Vermiform appendix (tissue), 1 donor: Measurements from ENCODE around the genes NARS1 and ATP8B1.

DNA sequence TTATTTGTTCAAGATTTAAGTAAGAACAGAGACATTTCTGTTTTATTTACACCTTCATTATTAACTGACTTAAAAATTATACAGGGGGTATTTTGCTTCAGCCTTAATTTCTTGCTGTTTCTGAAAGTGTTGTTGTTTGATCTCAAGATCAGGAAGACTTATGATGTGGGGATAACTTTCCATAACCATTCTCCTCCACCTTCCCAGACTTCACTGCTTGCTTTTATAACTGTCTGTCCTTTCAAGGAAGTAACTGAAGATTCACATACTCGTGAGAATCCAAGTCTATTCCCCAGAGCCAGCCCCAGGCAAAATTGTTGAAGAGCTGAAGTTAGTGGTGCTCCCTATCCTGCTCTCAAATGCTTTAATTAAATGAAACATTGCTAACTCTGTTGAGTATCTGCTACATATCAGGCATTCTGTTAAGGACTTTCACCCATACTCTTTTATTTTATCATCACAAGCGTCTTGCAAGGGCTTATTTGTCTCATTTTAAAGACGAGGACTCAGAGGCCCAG, 189.6 kb upstream of the TCF4 start:
- PRO-cap = no peak

GRCh38 chr18:56508734-56509213, 129.6 kb downstream of the TXNL1 start:
- PRO-cap = no peak

- PRO-cap = no peak
Observed at GRCh38 chr18:56576858-56577265, 61.5 kb downstream of the TXNL1 start.

DNA sequence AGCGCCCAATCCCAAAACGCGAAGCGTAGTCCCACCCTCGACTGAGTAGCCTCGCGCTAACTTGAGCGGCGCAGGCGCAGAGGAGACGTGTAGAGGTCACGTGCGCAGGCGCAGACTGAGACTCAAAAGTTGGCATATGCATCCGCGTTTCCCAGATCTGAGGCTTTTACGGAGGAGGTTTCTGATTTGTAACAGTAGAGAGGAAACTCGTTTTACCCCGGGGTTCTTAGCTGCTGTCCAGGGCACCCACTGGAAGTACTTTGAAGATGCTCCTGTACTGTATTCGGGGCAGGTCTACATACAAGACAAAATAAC, 311 bp upstream of the TXNL1 start:
- PRO-cap = bidirectional peak, plus-strand start at position 125 of the sequence, minus-strand start outside the sequence

DNA sequence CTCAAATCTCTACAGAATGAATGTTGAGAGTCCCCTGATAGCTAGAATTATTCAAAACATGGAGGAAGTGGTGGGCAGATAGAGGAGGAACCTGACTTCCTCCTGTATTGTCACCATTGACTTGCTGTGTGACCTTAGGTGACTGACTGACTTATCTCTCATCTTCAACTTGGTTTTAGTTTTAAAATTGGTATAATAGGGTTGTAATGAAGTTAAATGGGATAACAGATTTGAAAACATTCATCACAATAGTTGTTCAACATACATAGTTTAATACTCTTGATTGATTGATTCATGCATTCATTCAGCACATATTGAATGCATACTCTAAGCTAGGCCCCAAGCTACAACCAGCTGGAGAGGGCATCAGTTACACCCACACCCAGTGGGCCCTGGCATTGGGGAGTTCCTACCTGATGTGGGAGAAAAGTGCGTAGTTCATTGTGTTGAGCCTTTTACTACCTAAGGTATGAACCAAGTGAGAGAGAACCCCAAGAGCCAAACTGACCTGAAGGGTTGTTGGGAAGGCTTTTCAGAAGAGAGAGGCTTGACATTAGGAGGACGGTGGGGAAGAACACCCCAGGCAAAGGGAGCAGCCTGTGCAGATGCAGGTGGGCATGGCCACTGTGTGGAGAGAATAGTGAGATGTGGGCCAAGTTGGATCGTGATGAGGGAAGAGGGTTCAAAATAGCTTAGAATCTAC, 96.1 kb downstream of the WDR7 start:
- PRO-cap = no peak

GRCh38 chr18:57050581-57051124, 96.2 kb upstream of the BOD1L2 start:
- PRO-cap = no peak

DNA sequence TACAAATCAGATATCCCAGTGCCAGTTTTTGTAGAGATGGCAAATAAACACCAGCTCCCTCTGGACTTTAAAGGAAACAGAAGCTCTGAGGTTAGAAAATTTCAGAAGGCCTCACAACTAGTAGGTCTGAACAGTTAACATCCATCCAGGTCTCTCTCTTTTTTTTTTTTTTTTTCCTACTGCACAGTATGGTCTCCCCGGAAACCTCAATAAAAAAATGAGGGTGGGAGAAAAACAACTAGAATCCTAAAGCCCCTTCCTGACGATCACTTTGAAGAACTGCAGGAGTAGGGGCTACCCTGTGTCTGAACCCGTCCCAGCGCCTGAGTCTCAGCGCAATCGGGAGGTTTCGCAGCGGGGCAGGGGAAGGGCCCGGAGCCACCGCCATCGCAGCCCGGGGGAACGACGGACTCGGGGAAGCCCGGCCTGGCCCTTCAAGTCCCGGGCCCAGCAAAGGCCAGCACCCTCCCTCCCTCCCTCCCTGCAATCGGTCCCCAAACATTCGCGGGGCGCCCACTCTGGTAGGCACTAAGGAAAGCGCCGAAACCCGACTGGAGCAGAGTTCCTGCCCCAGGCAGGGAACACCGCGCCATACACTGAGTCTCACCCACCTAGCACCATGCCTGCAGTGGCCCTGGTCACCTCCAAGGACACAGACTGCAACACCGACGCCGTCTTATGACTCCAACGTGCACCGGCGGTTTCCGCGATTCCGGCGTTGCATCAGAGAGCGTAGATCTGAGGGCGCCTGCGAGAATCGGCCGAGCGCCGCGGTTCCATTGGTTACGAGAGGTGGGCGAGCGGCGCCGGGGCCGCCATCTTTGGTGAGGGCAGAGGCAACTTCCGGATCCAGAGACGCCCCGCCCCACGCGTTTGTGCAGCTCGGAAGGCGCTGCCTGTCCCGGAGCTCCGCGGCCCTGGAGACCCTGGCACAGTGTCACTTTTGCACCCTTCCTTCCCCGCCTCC, at the start of gene NARS1:
Gene NARS1, minus strand, starts transcription at position 740 of the 967 bp plus-strand sequence.
- PRO-cap = bidirectional peak, plus-strand start at position 868 of the sequence, minus-strand start at position 689 of the sequence

GRCh38 chr18:57627434-57627993, 5.9 kb upstream of the NARS1 start:
- PRO-cap = no peak

GRCh38 chr18:57629947-57630947, 8.6 kb upstream of the NARS1 start:
- PRO-cap = bidirectional peak, plus-strand start at chr18:57630348, minus-strand start at chr18:57630212

GRCh38 chr18:57667866-57668875, 46.5 kb upstream of the NARS1 start:
- PRO-cap = no peak

DNA sequence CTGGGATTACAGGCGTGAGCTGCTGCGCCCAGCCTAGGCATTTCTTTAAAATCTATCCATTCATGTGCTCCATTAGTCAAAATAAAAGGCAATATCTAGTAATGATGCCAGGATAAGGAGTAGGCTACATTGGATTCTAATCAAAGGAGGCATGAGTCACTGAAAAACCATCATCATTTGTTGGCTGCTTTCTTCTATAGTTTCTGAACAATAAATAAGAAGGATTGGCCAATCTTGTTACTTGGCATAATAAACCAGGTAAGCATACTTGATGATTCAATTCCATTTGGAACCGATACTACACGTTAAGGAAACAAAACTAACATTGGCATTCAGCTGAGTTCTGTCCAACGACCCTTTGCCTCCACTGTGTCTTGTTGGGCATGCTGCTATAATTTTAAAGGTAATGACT, 27.2 kb downstream of the ATP8B1 start:
- PRO-cap = no peak

DNA sequence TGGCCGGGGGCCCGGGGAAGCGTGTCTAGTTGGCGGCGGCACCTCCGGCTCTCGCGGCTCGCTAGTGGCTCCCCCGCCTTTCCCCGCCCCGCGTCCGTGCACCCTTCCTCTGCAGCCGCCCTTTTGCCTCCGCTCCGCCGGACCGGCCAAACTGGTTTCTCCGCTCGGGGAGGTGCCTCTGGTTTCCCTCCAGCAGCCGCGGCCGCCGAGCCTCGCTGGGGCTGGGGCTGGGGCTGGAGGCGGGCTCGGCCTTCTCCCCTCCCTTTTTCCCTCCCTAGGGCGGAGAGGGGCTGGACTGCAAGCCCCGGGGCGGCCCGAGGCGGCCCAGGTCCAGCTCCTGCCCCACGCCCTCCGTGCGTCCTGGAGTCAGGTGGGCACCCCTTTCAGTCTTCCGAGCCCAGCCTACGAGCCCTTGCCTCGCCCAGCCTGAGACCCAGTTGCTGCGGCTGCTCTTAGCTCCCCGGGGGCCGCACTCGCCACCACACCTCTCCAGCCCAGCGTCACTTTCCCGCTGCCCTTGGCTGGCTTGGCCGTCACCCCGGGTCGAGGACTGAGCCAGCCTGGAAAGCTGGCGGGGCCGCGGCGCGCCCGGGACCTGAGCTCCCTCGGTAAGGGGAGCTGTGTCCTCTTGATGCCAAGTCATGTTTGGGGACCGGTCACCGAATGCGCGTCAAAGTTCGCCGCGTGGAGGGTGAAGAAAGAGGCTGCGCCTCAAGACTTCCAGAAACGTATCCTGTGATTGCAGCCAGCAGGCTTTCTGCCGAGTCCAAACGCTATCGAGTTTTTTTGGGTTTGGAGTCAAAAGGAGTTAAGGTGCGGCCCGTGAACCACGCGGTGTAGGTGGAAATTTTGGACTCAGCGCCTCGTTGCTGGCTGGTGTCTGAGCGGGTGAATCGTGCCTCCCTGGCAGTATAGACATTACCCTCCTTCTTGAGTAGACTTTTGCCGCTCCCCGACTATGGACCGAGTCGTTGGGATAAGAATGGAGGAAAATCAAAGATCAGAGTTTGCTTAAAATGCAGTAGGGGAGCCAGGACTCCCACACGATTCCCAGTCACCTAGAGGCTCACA, at the start of gene ATP8B1:
Gene ATP8B1, minus strand, starts transcription at position 180 of the 1,071 bp plus-strand sequence.
- PRO-cap = bidirectional peak, plus-strand start at position 386 of the sequence, minus-strand start at position 125 of the sequence; unidirectional peak, minus-strand start at position 665 of the sequence

GRCh38 chr18:58097062-58097841, 53.2 kb downstream of the NEDD4L start:
- PRO-cap = no peak

DNA sequence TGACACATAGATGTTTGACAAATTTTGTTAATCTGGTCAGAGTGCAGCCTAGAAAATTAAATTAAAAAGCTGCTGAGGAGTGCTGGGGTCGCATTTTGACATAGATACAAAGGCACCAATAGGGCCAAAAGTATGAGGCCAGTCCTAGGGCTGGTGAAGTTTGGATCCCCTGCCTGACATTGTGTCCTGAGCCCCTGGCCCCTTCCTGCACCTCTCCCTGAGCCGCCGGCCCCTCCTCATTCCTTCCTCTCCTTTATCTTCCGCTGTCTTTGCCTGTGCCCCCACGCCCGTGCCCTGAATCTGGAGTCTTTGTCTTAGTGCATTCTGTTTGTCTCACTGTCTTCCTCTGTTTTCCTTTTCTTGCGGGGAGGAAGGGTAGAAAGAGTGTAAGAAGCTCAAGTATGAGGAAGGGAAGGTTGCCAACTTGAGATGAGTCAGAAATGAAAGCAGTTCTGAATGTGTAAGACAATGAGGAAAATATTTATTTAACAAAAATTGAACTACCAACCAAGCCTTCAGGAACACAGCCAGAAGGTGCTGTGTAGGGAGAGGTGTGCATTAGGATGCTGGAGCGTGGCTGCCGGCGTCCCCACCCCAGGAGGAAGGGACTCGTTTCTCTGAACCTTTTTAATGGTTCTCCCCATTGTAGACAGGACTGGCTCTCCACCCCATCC, 133.0 kb downstream of the NEDD4L start:
- PRO-cap = no peak

DNA sequence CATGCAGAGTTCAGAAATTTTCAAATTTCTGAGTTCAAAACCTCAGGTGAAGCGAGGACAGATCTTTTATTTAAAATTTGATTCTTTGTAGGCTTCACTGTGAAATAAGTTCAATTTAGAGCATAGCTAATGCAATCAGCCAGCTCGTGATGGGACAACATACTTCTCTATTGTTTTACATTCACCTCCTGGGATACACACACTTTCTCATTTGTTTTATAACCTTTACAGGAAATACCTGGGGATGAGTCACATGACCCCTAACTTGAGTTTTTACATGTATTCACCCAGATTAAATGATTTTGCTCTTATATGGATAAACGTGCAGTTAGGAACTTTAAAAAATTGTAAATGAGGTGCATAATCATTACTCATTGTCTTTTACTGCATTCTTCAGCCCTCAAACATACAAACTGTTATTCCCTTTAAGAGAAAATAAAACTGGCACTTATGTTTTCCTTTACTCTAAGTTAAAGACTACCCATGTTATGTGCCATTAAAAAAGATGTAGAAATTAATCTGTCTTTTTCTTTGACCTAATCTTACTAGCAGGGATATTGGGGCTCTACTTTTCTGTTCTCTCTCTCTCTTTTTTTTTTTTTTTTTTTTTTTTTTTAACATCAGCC, 152.2 kb downstream of the NEDD4L start:
- PRO-cap = no peak

DNA sequence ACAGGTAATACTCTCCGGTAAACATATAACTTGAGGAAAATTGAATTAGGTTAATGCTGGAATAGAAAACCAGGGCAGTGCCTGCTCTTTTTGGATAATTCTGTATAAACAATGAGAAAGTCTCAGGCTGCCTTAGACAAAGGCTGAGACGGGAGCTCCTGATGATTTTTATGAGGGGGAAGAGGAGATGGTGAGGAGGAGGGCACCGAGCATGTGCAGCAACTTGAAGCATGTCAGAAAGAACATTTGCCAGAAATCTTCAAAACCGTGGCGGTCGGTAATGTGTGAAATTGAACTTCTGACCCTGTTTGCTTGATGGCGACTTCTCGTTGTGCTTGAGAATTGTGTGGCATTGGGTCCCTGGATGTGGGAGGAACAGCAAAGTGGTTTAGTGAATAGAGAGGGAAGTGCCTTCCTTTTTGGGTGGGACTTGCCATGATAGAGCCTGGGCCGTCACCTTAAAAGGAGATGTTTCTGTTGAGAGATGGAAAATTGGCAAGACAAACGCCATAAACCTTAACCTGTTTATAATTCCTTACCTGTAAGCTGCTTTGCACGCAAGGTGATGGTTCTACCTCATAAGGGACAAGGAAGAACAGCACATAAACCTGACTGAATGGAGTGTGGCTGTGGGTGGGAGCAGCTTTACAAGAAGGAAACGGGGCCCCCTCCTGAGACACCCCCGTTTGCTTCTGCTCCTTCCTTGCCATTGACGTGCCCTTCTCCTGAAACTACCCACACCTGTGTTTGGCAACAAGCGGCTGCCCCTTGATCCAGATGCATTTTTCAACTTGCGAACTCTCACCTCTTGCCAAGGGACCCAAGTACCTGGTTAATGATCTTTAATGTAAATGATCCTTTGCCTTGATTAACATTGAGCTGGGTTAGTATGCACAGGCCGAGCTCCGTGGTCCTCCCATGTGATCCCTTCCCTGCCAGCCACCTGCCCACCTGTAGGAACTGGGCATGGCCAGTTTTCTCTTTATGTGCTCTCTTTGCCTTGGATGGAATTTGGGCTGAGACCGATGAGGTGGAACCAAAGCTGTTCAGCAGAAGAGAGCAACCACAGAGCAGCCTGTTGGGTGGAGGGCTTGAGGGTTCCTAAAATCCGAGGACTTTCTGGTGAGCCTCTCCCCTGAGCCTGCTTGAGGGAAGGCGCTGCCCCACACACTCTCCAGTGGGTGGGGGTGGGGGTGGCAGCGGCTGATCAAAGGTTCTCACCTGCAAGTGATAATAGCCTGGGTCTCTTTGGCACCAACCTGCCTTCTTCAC, 153.2 kb downstream of the NEDD4L start:
- PRO-cap = no peak

- PRO-cap = no peak
Observed at GRCh38 chr18:58223567-58224729, 179.9 kb downstream of the NEDD4L start.

DNA sequence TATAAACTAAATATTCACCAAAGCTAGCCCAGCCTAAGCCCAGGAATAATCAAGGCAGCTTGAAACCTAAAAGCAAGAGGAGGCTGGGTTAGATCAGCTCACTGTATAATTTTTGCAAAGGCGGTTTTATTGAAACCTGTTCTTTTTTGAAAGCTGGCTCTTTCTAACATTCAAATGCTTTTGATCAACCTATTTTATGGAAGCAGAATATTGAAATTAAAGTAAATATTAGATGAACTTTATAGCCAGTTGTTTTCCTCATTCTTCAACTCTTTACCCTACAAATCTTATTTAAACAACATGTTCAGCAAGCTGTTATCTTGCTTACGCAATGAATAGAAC, 241.5 kb downstream of the NEDD4L start:
- PRO-cap = no peak

DNA sequence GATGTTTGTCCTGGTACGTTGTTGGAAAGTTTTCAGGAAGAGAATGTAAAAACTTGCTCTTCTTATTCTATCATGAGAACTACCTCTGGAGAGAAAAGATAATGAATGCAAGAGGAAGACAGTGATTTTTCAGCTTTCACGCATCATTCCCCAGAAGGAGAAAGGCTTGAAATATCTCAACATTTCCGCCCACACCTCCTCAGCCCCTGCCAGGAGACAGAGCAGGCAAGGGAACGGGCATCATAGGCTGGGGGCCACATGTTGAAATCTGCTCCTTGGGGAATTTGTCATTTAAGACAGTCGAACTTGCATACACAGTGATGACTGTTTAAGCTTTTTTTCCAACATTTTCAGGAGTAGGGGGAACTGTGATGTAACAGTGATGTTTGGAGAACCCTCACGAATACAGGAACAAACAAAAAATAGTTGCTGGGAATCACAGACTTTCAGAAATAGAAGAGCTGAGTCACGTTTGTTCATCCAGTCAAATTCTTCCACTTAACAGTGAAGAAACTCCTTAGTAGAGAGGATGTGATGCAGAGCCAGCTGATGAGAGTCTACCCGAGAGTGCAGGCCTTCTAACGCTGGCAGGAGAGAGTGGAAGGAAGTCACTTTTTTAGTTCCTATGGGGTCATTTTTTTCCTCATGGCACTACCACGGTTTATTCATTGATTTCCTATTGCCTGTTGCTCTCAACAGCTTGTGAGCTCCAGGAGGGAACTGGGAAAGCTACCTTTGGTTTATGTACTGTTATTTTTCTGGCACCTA, 266.8 kb downstream of the ALPK2 start:
- PRO-cap = unidirectional peak, plus-strand start at position 552 of the sequence

GRCh38 chr18:58362703-58363092, 266.2 kb downstream of the ALPK2 start:
- PRO-cap = no peak